Tibial nerve (tissue), 3 donors: ENCODE data around the gene FRMPD2.

- PRO-cap, result no peak
- RAMPAGE, long total RNA, 3 experiments, result no peak in any of the 3 experiments
Measured at GRCh38 chr10:43398743-43399682, 10.0 kb downstream of the HNRNPF start.

- PRO-cap, result no peak
- RAMPAGE, long total RNA, 3 experiments, result no peak in any of the 3 experiments
Measured at GRCh38 chr10:43595089-43595866, 11.0 kb upstream of the ZNF485 start.

GRCh38 chr10:43689523-43689954, 40.9 kb upstream of the ZNF32 start:
- PRO-cap, result unidirectional peak, plus-strand start at chr10:43689780
- RAMPAGE, long total RNA, 3 experiments, result no peak in any of the 3 experiments

- PRO-cap, result unidirectional peak, plus-strand start at chr10:43801982
- RAMPAGE, long total RNA, 3 experiments, result no peak in any of the 3 experiments
Measured at GRCh38 chr10:43801747-43802136, 153.1 kb upstream of the ZNF32 start.

- PRO-cap, result no peak
- RAMPAGE, long total RNA, 3 experiments, result no peak in any of the 3 experiments
Measured at GRCh38 chr10:43847001-43847382, 198.3 kb upstream of the ZNF32 start.

GRCh38 chr10:44065310-44066149, 319.4 kb downstream of the CXCL12 start:
- PRO-cap, result no peak
- RAMPAGE, long total RNA, 3 experiments, result no peak in any of the 3 experiments

GRCh38 chr10:44233441-44234088, 151.3 kb downstream of the CXCL12 start:
- PRO-cap, result no peak
- RAMPAGE, long total RNA, 3 experiments, result no peak in any of the 3 experiments

- PRO-cap, result no peak
- RAMPAGE, long total RNA, 3 experiments, result no peak in any of the 3 experiments
Measured at GRCh38 chr10:44383422-44384430, 1.2 kb downstream of the CXCL12 start.

DNA sequence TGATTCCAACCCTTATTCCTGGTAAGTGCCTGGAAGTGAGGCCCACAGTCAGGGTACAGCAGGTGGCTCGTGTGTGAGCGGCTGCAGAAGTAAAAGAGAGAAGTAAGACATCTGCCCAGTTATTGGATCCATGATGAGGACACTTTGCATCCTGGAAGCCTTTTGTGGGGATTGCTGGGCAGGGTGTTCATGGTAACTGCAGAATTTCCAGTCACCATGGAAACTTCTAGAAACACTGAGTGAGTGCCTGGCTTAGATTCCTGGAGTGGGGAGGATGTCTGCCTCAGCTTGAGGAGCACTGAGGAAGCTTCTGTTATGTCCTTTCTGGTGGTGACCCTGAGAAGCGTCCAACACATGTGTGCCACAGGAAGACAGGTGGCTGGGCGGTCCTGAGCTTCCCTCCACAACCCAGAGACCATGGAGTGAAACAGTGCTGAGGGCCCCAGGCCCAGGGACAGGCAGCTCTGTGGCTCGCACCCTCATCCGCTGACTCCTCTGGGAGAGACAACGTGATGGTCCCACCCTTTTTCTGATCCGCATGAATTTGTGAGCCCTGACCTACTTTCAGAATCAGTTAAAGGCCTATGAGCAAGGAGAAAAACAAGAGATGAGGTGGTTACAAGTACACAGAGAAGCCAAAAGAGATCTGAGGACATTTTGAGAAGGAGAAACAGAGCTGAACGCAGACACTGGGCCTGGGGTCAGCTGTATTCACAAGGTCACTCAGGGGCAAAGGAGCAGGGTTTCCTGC, 191.9 kb upstream of the CXCL12 start:
- PRO-cap, result no peak
- RAMPAGE, long total RNA, 3 experiments, result no peak in any of the 3 experiments

GRCh38 chr10:45418428-45419664, 44.8 kb downstream of the ALOX5 start:
- PRO-cap, result bidirectional peak, plus-strand start at chr10:45419570, minus-strand start at chr10:45419434
- RAMPAGE, long total RNA, 3 experiments, result no peak in any of the 3 experiments

GRCh38 chr10:45421105-45421786, 47.2 kb downstream of the ALOX5 start:
- PRO-cap, result no peak
- RAMPAGE, long total RNA, 3 experiments, result no peak in any of the 3 experiments

DNA sequence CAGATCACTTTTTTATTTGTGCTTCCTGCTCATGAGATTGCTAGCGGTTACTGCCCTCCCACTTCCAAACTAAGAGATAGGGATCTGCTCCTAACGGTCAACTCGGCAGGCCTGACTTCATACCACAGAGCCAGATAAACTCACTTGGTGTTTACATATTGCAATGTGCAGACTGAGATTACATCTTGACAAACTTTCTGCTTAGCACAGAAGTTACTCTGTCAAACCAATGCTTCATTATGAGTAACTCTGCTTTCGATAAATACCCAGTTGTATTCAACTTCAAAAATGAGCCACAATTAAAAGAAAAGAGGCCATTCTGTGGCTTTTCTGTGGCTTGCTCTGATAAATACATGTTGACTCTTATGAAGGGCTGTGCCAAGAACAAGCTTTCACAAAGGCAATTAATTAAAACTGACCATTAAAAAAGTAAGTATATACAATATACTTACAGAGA, 64.5 kb downstream of the MARCHF8 start:
- PRO-cap, result no peak
- RAMPAGE, long total RNA, 3 experiments, result no peak in any of the 3 experiments

DNA sequence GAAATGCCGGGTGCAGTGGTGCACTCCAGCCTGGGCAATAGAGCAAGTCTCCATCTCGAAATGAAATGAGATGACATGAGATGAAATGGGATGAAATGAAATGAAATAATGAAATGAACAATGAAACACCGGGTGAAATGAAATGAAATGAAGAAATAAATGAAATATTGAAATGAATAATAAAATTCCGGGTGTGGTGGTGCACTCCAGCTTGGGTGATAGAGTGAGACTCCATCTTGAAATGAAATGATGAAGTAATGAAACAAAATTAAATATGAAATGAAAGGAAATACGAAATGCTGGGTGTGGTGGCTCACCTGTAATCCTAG, 21.4 kb downstream of the TIMM23 start:
- PRO-cap, result no peak
- RAMPAGE, long total RNA, 3 experiments, result no peak in any of the 3 experiments

- PRO-cap, result no peak
- RAMPAGE, long total RNA, 3 experiments, result no peak in any of the 3 experiments
Measured at GRCh38 chr10:46001425-46002672, 28.6 kb downstream of the NCOA4 start.

- PRO-cap, result no peak
- RAMPAGE, long total RNA, 3 experiments, result no peak in any of the 3 experiments
Measured at GRCh38 chr10:46002787-46003848, 27.3 kb downstream of the NCOA4 start.

DNA sequence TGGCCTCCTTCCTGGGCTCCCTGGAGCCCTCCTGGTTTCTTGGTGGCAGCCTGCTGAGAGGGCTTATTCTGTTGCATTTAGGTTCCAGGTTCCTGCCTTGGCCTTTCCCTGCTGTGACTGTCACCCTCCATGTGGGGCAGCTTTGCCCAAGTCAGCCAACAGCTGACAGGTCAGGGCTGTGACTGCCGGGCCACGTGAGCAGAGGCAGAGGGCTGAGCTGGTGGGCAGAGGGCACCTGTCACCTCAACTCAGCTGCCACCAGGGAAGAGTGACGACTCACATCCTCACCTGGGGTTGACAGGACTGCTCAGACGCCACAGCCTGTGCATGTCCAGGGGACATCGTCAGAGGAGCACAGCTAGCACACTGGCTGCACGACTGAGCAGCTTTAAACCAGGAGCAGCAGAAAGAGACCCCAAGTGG, 45.4 kb upstream of the MSMB start:
- PRO-cap, result no peak
- RAMPAGE, long total RNA, 3 experiments, result no peak in any of the 3 experiments

- PRO-cap, result no peak
- RAMPAGE, long total RNA, 3 experiments, result start-site peak on the minus strand in 1 of 3 experiments, at chr10:46598053-46598123 at its widest, 7 reads per replicate
Measured at GRCh38 chr10:46597523-46598217, 18.7 kb downstream of the SYT15 start.

- PRO-cap, result no peak
- RAMPAGE, long total RNA, 3 experiments, result no peak in any of the 3 experiments
Measured at GRCh38 chr10:48274611-48275024, at the start of gene FRMPD2. TSS of gene FRMPD2 (minus strand) at chr10:48274696.

DNA sequence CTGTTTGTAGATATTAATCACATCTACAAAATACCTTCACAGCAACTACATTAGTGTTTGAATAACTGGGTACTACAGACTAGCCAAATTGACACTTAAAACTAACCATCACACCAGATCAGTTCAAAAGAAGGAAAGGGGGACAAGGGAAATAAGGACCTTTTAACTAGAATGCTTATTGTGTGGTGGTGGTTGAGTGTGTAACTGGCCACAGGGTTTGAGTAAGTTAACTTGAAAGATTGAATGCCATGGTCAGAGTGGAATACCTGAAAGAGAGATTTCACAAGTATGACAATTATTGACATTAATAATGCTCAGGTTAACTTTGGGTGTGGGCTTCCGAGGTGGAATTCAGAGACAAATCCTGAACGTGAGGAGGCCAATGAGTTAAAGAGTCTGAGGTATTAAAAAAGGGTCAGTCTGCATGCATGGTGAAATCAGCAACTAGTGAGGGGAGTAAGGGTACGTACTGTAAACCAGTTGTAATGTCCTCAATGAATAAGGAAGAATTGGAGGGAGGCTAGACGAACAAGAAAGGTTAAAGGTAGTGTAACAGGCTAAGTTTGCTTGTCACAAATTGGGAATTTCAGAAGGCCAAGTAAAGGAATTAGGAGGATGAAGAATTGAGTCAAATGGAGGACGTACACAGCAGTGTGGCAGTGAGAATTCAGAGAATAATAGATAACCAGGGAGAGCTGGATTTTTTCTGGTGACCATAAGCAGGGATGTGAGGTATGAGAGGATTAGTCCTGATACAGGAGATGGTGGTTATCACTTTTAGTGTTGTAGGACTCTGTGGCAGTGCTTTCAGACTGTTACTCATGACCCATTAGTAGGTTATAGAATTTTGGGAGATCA, 12.0 kb downstream of the MAPK8 start:
- PRO-cap, result no peak
- RAMPAGE, long total RNA, 3 experiments, result start-site peak on the plus strand in 1 of 3 experiments, centred at positions 293 to 562 of the sequence, 7 reads per replicate

- PRO-cap, result no peak
- RAMPAGE, long total RNA, 3 experiments, result no peak in any of the 3 experiments
Measured at GRCh38 chr10:48336681-48337238, 30.3 kb downstream of the MAPK8 start.